Epithelial cell of proximal tubule (primary cell): ENCODE measurements around a stretch of chr5.

- RAMPAGE, long total RNA: no peak
- RRBS: 13% methylated on average over 1 of the region's 19 CpGs
Observed at GRCh38 chr5:179258989-179259644, 86.1 kb downstream of the ADAMTS2 start.

DNA sequence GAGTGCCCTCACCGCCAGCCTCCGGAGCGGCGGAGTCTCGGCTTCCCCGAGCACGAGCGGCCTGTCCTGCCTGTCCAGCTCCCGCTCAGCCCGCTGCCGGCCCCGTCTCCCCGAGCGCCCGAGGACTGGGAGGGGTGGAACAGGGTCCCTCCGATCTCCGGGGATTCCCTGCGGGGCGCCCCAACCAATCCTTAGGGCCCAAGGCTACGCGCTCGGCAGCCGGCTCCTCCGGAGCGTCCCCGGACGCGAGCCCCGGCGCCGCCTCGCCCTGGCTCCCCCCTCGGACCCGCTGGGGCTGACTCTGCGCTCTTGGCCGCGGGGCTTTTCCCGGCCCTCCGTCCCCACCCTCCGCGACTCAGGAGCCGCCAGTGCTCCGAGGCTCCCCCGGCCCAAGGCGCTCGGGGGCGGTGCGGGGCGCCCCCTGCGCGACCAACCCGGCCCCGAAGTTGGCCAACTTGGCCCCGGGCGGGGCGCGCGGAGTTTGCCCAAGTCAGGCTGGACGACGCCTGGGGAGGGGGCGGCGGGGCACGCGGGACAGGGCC, 586 bp downstream of the ADAMTS2 start:
- RAMPAGE, long total RNA: no peak
- RRBS: 2% methylated on average over 51 of the region's 64 CpGs

- RAMPAGE, long total RNA: no peak
- RRBS: no CpG with 5 or more reads among the region's 4 CpGs
Observed at GRCh38 chr5:179379256-179379524, 33.9 kb upstream of the ADAMTS2 start.

- RAMPAGE, long total RNA: no peak
- RRBS: no CpG with 5 or more reads among the region's 14 CpGs
Observed at GRCh38 chr5:179456050-179456437, 94.3 kb upstream of the RUFY1 start.

DNA sequence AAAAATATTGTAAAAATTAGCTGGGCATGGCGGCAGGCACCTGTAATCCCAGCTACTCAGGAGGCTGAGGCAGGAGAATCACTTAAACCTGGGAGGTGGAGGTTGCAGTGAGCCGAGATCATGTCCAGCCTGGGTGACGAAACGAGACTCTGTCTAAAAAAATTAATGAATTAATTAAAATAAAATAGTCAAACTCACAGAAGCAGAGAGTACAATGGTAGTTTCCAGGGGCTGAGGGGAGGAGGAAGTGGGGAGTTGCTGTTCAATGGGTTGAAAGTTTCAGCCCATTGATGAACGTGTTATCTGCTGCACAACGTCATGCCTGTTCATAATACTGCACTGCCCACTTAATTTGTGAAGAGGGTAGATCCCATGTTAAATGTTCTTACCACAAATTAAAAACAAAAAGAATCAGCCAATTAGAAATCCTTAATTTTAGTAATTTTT, 16.5 kb upstream of the RUFY1 start:
- RAMPAGE, long total RNA: no peak
- RRBS: no CpG with 5 or more reads among the region's 6 CpGs

DNA sequence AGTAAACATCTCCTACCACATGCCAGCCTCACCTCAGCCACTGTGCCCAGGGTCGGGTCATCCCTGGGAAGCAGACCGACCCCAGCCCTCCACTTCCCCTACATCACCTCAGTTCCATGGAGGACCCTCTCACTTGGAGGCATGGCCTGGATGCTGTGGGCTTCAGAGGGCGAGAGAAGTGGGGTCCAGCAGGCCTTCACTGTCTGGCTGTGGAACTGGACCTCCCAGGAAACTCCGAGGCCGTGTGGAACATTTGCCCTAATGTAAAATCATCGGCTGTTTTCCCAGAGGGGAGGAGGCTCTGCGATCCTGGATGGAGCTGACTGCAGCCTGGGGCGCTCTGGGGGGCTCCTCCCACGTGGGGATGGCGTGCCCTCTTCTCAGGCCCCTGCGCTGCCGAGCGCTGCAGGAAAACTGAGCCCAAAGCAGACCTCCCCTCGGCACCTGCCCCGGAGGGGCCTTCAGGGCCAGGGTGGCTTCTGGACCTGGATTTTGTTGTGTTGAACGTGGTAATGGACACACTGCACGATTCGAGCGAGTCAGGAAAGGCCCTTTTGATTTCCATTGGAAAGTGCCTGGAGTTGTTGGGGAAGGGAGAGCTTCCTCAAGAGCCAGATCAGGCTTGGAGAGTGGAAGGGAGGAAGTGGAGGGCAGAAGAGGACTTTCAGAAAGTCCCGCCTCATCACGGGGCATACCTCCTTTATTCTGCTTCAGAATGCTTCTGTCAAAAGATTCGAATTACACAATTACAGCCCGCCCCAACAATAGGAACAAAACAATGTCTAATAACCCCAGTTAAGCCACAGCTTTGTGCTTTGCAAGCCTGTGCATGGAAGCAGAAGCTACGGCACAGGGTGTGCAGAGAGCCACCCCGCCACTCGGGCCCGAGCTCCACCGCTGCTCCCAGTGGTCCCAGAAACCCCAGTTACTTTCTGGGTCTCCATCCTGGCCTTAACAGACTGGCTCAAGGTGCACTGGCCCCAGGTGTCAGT, 23.8 kb downstream of the HNRNPH1 start:
- RAMPAGE, long total RNA: no peak
- RRBS: no CpG with 5 or more reads among the region's 28 CpGs

DNA sequence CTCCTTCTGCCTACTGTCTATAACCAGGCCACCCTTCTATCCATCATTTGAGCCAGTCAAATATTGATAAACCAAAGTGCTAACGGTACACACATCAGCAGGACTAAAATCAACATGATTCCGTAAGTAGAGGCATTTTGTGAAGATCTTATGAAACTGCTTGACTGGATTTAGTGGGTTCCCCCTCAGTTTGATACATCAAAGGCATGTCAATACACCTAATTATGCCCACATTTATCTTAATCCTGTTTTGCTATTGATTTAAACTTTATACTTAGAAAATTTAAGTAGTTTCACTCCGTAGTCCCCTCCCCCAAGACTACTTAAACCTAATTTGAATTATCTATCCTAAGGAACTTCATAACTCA, 7.1 kb downstream of the HNRNPH1 start:
- RAMPAGE, long total RNA: no peak
- RRBS: no CpG with 5 or more reads among the region's 3 CpGs

DNA sequence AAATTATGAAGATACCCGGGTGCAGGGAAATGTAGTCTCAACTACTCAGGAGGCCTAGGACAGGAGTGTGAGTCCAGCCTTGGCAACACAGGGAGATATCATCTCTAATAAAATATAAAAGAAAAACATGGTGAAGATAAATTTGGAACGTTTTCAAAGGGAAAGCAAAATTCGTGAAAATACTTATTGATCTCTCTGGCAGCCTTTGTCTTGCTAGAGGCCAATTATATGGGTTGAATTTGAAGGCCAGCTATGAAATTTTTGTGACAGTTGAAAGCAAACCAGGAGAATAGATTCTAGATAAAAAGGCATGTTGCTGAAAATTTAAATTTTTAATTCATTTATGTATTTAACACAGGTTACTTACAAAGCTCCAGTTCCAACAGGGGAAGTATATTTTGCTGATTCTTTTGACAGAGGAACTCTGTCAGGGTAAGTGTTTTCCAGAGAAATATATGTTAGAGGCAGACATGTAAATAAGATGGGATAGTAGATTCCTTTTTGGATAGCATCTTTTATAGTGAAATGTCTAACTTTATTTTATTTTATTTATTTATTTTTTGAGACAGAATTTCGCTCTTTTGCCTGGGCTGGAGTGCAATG, 7.2 kb downstream of the CANX start:
- RAMPAGE, long total RNA: no peak
- RRBS: no CpG with 5 or more reads among the region's 4 CpGs

GRCh38 chr5:179759887-179760502, 27.4 kb downstream of the MAML1 start:
- RAMPAGE, long total RNA: no peak
- RRBS: no CpG with 5 or more reads among the region's 6 CpGs

DNA sequence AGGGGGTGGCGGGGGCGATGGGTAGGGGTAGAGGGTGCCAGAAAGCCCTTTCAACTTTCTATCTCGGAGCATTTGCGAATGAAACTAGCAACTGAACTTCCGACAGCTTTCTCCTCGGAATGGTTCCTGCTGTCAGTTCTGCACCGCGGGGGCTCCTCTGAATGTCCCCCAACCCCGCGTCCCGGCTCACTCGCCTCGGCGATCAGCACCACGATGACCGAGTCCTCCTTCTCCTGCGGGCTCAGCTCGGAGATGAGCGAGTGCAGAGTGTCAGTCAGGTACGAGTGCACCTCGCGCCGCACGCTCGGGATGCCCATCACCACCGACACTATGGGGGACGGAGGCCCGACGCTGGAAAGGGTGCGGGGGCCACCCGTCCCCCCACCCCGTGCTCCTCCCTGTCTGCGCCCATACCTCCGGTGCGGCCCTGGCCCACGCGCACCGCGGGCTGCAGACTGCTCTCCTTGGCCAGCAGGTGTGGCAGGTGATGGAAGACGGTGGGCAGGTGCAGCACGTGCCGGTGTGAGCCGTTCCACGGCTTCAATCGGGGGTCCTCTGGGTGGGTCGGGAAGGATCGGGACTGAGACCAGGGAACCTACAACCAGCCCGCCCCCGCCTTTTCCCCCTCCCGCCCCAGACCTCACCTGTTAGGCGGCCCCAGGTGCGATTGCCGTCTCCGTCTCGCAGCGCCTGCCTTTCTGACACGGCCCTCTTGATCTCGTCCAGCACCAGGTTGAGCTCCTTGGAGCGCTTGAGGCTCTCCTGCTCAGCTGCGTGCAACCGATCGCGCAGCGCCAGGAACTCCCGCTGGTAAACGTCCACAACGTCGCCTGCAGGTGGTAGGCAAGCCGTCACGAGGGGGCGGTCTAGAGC, 5.3 kb downstream of the MGAT4B start:
- RAMPAGE, long total RNA: no peak
- RRBS: 90% methylated on average over 9 of the region's 71 CpGs

- RAMPAGE, long total RNA: no peak
- RRBS: 5% methylated on average over 3 of the region's 23 CpGs
Observed at GRCh38 chr5:179819352-179820022, 1.2 kb upstream of the SQSTM1 start.

DNA sequence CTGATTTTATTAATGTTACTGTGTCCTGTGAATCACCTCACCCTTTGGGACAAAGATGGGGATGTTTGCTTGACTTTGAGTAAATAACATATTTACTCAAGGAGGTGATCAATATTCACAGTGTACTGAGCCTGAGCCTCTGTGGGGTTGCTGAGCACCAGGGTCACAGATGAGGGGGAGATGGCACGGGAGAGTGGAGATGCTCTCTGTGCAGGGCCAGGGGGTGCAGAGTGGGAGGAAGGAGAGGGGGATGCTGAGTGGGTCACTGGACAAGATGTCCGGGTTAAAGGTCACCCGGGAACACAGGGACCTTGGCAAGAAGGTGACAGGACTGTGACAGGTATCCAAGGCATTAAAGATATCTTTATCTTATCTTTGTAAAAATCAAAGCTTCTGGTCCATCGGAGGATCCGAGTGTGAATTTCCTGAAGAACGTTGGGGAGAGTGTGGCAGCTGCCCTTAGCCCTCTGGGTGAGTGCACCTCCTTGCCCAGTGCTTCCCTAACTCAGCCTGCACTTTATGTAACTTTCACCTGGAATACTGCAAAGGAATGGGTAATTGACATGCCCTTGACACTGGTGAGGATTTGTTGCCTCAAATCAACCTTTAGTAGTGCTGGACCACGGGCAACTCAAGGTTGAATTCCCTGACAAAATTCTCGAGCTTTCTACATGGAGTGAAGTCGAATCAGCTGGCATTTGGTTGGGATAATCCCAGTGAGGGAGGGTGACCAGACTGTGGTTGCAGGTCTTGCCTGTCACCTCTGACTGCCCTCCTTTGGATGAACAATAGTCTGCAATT, 4.3 kb downstream of the SQSTM1 start:
- RAMPAGE, long total RNA: no peak
- RRBS: no CpG with 5 or more reads among the region's 9 CpGs

- RAMPAGE, long total RNA: no peak
- RRBS: no CpG with 5 or more reads among the region's 16 CpGs
Observed at GRCh38 chr5:179871257-179871918, 12.8 kb upstream of the MRNIP start.

DNA sequence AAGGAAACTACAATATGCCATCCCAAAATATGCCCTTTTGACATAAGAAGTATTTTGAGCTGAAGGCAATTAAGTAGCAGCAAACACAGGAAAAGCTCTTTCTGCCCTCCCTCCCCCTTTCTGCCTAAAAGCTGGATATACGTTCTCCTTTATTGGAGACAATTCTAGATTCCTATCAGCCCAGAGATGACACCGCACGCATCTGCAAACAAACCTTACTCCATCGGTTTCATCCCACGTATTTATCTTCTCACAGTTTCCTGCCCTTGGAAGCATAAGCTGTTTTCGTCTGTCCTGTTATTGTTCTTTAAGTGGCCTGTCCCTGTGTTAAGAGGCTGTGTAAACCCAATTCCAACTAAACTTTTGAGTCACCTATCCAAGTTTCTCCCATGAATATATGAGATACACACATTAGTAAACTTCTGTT, 11.8 kb downstream of the TBC1D9B start:
- RAMPAGE, long total RNA: no peak
- RRBS: no CpG with 5 or more reads among the region's 6 CpGs

DNA sequence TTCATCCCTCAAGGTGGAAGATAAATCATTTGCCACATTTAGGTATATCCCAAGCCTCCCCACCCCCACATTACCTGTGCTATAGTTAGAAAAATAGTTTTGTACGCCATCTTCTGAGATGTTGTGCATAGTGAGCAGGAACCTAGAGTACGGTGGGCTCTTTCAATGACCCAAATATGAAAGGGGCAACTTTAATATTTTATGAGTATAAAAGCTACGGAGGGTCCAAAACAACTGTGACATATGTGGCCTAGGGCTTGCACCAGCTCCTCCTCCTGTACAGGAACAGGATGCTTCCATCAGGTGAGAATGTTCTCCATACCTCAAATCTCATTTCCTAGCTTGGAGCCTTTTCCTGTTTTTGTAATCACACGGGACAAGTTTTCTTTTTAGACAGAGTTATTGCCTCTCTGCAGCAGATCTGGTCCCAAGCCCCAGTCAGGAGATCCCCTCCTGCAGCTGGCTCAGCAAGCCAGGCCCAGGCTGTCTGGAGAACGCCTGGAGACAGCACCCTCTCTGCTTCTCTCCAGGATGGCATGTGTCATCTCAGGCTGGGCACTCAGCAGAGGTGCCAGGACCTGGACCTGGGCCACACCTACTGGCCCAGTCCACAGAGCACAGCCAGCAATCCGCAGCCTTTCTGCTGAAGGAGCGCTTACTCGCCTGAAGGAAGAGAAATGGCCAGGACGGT, 4.5 kb upstream of the TBC1D9B start:
- RAMPAGE, long total RNA: no peak
- RRBS: no CpG with 5 or more reads among the region's 9 CpGs

- RAMPAGE, long total RNA: no peak
- RRBS: no CpG with 5 or more reads among the region's 8 CpGs
Observed at GRCh38 chr5:179959597-179959999, 51.9 kb upstream of the TBC1D9B start.

- RAMPAGE, long total RNA: no peak
- RRBS: no CpG with 5 or more reads among the region's 15 CpGs
Observed at GRCh38 chr5:180083015-180083846, 11.7 kb upstream of the RNF130 start.

GRCh38 chr5:180177214-180177933, 31.6 kb downstream of the RASGEF1C start:
- RAMPAGE, long total RNA: no peak
- RRBS: 27% methylated on average over 7 of the region's 17 CpGs

GRCh38 chr5:180180002-180180490, 29.0 kb downstream of the RASGEF1C start:
- RAMPAGE, long total RNA: no peak
- RRBS: no CpG with 5 or more reads among the region's 8 CpGs

- RAMPAGE, long total RNA: no peak
- RRBS: no CpG with 5 or more reads among the region's 12 CpGs
Observed at GRCh38 chr5:180500409-180501857, 6.8 kb downstream of the CNOT6 start.